Cardiac fibroblast (primary cell): ENCODE results near the gene KCNG2.

- RRBS: no CpG with 5 or more reads among the region's 23 CpGs
Measured at GRCh38 chr18:77105937-77106871, 26.4 kb downstream of the MBP start.

GRCh38 chr18:77127806-77128805, 4.5 kb downstream of the MBP start:
- RRBS: no CpG with 5 or more reads among the region's 11 CpGs

DNA sequence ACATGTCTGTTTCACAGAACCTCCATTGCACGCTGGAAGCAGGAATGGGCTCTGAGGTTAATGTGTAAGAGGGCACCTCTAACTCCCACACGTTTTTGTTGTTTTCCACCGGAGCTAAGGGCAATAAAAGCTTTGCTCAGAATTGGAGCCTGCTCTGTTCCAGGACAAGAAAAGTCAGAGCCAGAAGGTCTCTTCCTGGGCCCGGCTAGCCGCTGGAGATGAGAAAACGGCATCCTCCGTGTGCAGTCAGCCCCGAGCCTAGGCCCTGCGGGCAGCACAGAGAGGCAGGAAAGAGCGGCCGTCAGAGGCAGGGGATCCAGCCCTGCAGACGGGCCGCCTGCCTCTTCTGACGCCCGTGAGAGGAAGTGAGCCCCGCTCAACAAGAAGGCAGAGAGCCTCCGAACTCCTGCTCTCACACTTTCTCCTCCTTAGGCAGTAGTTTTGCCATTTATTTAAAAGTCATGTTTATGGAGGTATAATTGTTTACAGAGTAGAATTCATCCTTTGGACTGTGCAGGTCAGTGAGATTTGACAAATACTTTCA, 117.2 kb downstream of the GALR1 start:
- RRBS: 47% methylated on average over 2 of the region's 17 CpGs

GRCh38 chr18:77853864-77854193, 604.2 kb downstream of the GALR1 start:
- RRBS: 91% methylated on average over 3 of the region's 12 CpGs

DNA sequence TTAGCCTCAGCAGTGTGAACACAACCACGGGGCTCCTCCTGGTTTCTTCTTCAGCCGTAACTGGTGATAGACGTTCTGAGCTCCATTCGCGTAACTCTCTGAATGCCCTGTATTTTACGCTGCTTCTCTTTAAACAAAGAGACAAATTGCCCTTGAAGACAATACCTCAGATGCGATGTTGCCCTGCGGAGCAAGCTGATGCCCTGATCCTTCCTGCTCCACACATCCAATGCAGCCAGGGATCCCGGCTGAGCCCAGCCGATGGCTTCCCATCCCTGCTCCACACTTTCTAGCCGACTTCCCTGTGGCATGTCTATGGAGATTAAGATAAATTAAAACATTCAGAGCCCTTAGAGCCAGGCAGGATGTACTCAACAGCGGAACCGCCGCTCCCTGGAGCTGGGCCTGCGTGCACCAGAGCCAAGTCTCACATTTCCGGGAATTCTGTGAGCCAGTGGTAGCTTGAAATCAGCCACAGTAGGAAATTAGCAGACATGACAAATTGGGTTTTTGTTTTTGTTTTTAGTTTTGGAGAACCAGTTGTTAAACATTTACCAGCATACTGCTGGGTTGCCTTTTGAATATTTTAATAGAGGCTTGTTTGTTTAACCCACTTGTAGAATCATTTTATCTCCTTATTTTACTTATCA, 620.5 kb downstream of the GALR1 start:
- RRBS: no CpG with 5 or more reads among the region's 16 CpGs

DNA sequence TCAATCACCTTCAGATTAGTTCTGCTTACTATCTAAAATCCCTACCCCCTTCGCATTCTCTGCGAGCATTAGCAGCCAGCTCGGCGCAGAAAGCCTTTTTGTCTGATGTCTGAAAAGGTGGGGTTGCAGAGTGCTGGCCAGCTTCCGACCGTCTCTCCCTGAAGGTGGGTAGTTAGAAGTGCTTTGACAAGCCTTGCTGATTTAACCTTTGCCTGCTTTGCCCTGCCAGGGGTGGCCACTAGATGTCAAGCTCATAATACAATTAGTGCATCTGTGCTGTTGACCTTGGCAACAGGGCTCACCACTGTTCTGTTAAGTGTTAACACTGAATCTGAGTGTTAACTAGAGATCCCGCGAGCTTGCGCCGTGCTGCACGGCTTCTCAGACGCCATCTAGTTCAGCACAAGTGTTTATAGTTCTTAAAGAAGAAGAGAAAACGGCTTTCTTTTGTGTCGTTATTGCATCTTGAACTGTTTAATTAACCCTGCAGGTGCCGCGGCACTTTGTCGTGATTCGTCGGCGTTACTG, 5.4 kb downstream of the SALL3 start:
- RRBS: no CpG with 5 or more reads among the region's 20 CpGs

- RRBS: no CpG with 5 or more reads among the region's 8 CpGs
Measured at GRCh38 chr18:78999975-79000406, 20.4 kb downstream of the SALL3 start.

- RRBS: no CpG with 5 or more reads among the region's 19 CpGs
Measured at GRCh38 chr18:79343612-79344489, 51.9 kb upstream of the NFATC1 start.

DNA sequence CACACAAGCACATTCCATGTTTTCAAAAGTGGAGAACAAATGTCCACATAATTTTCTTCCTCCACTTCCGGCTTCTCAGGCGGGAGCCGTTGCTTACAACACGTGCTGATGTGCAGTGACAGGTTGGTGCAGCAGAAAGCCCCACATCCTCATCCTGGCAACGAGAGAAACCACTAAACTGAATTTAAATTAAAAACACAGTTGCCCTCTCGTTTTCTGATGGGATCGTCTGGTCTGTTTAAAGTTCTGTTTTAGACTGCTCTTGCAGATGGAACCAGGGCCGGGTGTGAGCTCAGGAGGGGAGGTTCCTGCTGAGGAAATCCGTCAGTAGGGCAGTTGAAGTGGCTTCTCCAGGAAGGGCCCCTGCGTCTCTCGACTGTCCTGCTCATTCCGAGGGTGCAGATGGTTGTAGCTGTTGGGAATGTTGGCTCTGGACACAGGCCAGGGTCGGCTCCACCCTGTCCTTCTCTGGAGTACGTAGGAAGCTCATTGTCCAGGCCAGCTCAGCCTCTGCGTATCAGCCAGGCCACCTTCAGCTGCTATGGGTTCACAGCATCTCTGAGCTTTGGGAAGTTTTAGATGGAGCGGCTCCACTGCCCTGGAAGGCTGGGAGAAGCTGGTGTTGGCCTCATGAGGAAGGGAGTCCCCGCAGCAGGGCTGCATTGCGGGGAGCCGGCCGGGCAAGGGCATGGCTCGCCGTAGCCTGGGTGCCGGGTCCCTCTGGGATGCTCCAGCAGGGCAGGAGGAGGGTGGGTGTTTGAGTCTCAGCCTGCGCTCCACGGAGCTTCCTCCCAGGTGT, 58.3 kb downstream of the NFATC1 start:
- RRBS: no CpG with 5 or more reads among the region's 25 CpGs

- RRBS: 9% methylated on average over 2 of the region's 53 CpGs
Measured at GRCh38 chr18:79507429-79508586, 112.1 kb downstream of the NFATC1 start.

- RRBS: 34% methylated on average over 8 of the region's 29 CpGs
Measured at GRCh38 chr18:79528687-79529304, 133.1 kb downstream of the NFATC1 start.

- RRBS: no CpG with 5 or more reads among the region's 23 CpGs
Measured at GRCh38 chr18:79567635-79568327, 111.8 kb upstream of the CTDP1 start.

- RRBS: 76% methylated on average over 1 of the region's 17 CpGs
Measured at GRCh38 chr18:79610343-79610807, 69.2 kb upstream of the CTDP1 start.

- RRBS: no CpG with 5 or more reads among the region's 26 CpGs
Measured at GRCh38 chr18:79695809-79696288, 16.2 kb downstream of the CTDP1 start.

- RRBS: 96% methylated on average over 14 of the region's 48 CpGs
Measured at GRCh38 chr18:79717294-79718332, 38.0 kb downstream of the CTDP1 start.

DNA sequence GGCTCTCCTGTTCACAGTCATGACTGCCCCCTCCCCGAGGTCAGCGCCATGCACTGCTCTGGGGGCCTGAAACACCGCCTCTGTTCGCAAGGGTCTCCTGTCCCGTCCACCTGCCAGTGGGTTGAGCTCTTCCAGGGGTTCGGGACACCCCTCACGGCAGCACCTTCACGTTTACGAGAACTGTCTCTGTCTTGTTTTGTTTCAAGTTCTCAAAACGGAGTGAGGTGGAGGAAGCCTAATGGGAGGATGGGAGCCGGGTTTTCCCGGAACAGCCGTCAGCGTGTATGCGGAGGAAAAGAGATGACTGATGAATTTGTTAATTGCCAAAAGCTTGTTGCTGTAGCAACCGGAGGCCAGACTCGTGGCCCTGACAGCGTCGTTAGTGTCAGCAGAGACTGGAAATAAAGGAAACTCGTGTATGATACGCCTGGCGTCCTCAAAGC, 48.1 kb upstream of the KCNG2 start:
- RRBS: 46% methylated on average over 5 of the region's 22 CpGs

DNA sequence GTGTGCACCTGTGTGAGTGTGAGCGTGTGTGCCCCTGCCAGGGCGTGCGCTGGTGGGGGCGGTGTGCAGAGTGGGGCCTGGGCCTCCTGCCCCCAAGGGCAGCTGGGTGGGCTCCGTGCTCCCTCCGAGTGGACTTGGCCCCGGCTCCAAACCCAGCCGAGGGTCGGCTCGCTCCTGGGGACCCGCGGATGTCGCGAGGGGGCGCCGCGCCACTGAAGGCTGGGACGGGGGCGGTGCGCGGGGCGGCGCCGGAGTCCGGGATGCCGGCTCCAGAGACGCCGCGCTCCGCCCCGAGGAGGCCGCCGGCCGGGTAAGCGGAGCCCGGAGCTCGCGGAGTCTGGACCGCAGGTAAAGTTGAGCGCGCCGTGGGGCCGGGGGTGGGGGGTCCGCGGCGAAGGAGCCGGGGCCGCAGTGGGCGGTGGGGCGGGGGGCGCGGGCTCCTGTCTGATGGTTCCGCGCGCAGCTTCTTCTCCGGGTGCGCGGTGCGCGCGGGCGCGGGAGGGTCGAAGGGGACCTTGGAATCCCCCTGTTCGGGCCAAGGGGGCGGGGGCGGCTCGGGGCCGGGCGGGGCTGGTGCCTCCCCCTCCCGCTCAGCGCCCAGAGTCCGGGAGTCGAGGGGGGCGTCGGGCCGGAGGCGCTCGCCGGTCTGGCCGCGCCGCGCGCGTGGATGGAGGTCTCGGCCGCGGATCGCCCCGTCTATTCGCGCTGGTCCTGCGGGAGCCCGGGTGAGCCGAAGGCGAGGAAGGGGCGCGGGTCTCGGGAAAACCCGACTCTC, at the start of gene KCNG2:
Gene KCNG2 (plus strand): TSS at position 272 of the 775 bp plus-strand sequence.
- RRBS: 3% methylated on average over 50 of the region's 101 CpGs

GRCh38 chr18:79856598-79856945, 58.8 kb downstream of the KCNG2 start:
- RRBS: 5% methylated on average over 5 of the region's 16 CpGs

DNA sequence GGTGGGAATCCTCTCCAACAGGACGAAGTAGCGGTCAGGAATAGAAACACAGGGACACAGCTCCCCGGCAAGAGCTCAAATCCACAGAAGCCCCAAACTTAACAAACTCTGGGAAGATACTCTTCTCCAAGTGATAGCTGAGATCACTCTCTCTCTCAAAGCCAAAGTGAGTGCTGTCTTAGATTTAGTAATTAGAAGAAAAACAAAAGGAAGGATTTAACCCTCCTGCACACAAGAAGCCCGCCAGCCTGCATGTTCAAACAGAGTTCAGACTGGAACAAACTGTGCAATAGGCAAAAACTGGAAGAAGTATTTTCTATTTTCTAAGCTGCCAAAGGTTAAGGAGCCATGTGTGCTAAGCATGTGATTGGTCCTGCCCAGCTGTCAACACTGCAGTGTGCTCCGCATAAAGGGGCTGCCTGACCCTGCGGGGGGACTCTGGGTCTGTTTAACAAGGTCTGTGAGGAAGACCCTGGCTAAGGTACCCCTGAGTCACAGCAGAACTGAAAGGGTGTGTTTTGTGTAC, 9.0 kb downstream of the SLC66A2 start:
- RRBS: no CpG with 5 or more reads among the region's 6 CpGs

DNA sequence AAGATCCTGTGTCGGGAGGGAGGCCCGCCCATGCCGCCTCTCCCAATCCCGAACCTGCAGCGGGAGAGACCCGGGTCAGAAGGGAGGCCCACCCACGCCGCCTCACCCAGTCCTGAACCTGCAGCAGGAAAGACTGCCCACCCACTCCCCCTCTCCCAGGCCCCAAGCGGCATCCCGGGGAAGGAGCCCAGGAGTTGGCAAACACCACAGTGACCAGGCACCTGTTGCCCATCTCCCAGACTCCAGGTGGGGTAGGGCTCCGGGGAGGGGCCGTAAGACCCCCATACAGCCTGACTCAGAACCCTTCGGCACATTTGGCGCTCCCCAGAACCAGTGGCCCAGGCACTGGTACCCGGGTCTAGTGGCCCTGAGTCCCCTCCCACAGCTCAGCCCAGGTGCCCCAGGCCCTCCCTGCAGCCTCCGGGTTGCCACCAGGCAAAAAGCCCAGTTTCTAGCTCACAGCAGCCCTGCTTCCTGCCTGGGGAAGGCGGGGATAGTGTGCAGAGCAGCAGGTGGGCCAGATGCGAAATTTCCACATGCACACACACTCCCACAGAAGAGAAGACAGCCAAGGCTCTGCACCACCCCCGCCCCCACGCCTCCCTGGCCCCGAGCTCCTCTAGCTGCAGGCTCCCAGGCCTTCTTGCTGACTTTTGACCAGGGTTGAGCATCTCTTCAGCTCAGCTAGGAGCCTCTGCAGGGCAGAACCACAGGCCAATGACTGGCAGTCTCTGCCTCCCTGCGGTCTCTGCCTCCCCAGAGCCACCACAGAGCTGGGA, 7.5 kb downstream of the SLC66A2 start:
- RRBS: 71% methylated on average over 5 of the region's 22 CpGs